Cerebellum (tissue), 5 donors: ENCODE results near the genes ITPR1 and EDEM1.

DNA sequence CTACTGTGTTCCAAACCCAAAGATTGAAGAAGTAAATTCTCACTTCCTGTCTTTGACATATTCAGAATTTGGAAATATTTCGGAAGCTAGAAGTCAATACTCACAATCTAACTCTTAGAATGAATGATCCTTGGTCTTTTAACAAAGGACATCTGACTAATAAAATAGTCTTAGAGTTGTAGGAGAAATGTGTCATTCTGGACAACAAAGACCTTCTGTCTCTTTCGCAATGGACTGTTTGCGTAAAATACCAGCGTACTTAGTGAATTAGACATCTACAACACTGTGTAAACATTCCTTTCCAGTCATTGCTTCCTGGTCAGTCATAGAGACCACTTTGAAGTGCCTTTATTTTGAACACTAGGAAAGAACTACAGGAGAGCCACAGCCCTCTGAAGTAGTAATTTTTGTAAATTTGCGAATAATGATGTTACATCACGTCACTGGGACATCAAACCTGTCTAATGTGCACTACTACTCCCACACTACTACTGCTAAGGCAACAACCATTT is 68.1 kb downstream of the CHL1 start:
- PRO-cap, 3 experiments, result no peak in any of the 3 experiments
- RAMPAGE, long total RNA, result no peak

DNA sequence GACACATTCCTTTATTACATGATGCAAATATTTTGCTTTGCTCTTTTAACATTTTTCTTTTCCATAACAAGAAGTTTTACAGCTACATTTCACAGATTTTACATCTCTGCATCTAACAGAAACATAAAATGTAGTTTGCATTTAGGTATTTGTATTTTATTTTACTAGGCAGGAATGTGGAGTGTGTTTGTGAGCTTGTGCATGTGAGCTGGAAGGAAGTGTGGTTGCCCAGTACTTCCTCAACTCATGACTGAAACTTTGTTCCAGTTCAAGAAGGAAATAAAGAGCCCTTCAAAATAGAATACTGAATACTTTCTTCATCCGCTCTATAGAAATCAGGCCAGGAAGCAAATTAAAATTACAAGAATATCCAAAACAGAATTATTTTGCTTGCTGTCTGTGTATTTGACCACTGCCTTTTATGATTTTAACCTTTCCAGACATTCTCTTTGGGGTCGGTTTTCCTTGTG is 81.3 kb downstream of the CHL1 start:
- PRO-cap, 3 experiments, result no peak in any of the 3 experiments
- RAMPAGE, long total RNA, result no peak

GRCh38 chr3:2222080-2222641 is 123.5 kb downstream of the CNTN4 start:
- PRO-cap, 3 experiments, result no peak in any of the 3 experiments
- RAMPAGE, long total RNA, result no peak

GRCh38 chr3:2847643-2848070 is 262.5 kb downstream of the IL5RA start:
- PRO-cap, 3 experiments, result no peak in any of the 3 experiments
- RAMPAGE, long total RNA, result no peak

DNA sequence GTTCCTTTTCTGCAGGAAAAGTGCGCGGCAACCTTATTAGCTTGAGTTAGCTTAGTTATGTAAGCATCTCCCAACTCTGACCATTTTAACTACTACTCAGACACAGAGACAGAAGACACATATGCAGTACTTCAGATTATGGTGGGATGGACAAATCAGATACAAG is 16.9 kb downstream of the CRBN start:
- PRO-cap, 3 experiments, result no peak in any of the 3 experiments
- RAMPAGE, long total RNA, result no peak

GRCh38 chr3:3802014-3802636 is 2.9 kb downstream of the LRRN1 start:
- PRO-cap, 3 experiments, result no peak in any of the 3 experiments
- RAMPAGE, long total RNA, result no peak

GRCh38 chr3:4253341-4253875 is 49.8 kb upstream of the SETMAR start:
- PRO-cap, 3 experiments, result no peak in any of the 3 experiments
- RAMPAGE, long total RNA, result no peak

GRCh38 chr3:4351378-4352043 is 48.3 kb downstream of the SETMAR start:
- PRO-cap, 3 experiments, result no peak in any of the 3 experiments
- RAMPAGE, long total RNA, result no peak

- PRO-cap, 3 experiments, result peak in 3 of 3 experiments; most common plus-strand start chr3:4493350 (in 3); most common minus-strand start chr3:4492736 (in 2)
- RAMPAGE, long total RNA, result start-site peak on the plus strand at chr3:4493345-4493370, 203 and 5 reads in 2 replicates; start-site peak on the plus strand at chr3:4493427-4493532, 52 and 75 reads in 2 replicates
Measured at GRCh38 chr3:4492629-4493644, at the start of gene ITPR1. ITPR1 (plus strand) TSS chr3:4493348.

GRCh38 chr3:4504108-4505502 is 11.5 kb downstream of the ITPR1 start:
- PRO-cap, 3 experiments, result no peak in any of the 3 experiments
- RAMPAGE, long total RNA, result no peak

DNA sequence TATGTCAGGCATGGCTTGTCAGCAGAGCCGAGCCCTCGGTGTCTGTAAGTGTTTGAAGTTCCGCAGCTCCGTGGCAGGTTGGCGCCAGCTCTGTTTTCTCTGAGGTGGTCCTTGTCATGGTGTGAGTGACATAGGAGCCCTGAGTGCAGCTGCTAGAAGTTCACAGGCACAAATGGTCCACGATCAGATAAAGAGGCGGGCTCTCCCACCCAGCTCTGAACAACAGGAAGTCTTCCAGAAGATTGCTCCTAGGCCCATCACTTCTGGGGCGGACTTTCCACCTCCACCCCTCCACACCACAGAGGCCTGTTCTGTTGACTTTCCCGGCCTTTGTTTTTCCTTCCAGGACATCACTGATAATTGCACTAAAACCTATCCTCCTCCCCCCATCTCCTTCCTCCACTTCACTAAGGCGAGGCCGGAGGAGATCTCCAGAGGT is 19.8 kb downstream of the ITPR1 start:
- PRO-cap, 3 experiments, result no peak in any of the 3 experiments
- RAMPAGE, long total RNA, result no peak

DNA sequence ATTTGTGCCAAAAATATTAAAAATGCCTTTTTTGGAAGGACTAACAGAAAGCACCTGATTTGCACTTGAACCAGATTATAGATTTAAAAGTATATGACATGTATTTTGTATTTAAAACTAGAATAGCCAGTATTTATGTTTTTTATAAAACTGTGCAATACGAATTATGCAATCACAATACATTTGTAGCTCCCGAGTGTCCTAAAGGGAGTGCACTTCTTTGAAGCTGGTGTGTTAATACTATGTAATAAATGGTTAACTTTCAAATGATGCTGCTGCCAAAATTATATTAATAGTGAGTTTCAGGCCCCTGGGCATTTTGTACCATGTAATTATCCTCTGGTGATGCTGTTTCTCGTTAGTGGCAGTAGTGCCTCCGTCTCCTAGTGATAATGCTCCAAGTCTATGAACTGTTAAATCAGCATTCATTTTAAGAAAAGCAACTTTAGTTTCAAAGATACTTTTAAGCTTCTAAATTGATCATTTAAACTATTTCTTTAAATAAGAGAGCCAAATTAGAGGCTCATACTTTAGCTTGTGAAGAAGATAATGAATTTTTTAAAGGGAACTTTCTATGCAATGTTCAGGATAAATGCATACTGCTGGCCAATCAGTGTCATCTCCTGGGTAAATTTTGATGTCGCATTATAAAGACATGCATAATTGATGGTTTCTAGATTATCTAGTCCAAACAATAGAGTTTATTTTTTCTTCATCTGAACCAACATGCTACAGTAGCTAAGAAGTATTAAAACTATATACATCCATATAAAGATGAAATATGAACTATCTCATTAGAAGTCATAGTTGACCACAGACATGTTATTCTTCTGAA is 132.6 kb upstream of the BHLHE40 start:
- PRO-cap, 3 experiments, result no peak in any of the 3 experiments
- RAMPAGE, long total RNA, result no peak

DNA sequence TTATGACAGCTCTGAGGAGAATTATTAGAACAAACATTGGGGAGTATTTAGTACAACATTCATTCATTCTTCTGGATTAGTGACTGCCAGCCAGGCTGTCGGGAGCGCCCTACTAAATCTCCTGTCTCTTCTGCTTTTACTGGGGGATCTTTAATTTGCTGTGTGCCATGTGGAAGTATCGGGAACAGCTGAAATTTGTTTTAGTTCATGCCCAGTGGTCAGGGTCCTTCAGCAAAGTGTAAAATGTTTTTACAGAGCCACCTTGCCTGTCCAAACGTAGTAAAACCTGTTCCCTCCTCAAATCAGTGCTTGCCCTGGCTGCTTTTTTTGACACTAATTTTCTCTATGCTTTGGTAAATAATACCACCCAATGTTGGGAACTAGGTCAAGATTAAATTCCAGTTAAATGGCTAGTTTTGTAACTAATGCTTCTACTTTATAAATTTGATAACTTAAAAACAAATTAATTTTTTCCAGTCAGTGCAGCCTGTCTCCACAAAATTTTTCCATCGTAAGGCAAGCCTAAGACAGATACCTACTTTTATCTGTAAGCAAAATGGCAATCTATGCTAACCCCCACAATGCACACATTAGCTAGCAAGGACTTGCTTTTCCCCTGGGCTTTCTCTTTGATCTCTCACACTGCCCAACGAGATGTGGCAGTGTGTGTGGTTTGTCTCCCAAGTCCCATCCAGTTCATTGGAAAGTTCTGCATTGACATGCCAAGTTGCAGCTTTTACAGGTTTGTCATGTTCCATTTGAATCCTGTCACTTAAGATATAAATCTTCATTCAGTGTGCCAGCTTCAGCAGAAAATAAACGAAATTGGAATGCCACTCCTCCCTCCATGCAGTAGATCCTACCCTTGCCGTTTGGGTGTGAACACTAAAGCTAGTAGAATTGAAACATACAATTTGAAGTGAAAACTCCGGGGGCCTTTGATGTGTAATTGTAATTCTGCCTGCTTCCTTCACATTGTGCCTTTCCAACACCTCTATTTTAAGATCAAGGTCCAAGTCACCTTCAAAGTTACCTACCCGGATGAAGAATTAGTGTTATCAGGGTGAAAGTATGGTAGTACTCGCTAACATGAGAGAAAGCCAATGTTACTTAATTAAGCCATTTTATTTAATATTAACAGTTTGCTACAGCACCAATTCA is 131.2 kb upstream of the BHLHE40 start:
- PRO-cap, 3 experiments, result no peak in any of the 3 experiments
- RAMPAGE, long total RNA, result no peak

DNA sequence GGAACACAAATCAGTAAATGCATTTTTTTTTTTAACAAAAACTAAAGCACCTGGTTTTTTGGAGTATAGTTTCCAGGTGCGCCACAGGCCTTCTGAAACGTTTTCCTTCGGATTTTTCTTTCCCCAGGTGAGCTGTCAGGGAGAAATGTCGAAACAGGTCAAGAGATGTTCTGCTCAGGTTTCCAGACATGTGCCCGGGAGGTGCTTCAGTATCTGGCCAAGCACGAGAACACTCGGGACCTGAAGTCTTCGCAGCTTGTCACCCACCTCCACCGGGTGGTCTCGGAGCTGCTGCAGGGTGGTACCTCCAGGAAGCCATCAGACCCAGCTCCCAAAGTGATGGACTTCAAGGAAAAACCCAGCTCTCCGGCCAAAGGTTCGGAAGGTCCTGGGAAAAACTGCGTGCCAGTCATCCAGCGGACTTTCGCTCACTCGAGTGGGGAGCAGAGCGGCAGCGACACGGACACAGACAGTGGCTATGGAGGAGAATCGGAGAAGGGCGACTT is 3.5 kb downstream of the BHLHE40 start:
- PRO-cap, 3 experiments, result no peak in any of the 3 experiments
- RAMPAGE, long total RNA, result no peak

DNA sequence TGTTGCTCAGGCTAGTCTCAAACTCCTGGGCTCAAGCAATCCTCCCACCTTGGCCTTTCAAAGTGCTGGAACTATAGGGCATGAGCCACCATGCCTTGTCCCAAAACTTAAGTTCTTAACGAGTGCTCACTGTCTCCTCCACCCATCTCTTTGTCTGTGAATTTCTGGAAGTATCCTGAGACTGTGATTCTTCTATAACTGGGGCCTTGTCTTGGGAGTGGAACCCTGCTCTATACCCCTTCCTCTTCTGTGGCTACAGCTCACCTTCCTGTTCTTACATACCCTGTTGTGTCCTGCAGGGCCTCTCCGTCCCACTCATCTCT is 66.9 kb upstream of the ARL8B start:
- PRO-cap, 3 experiments, result no peak in any of the 3 experiments
- RAMPAGE, long total RNA, result no peak

DNA sequence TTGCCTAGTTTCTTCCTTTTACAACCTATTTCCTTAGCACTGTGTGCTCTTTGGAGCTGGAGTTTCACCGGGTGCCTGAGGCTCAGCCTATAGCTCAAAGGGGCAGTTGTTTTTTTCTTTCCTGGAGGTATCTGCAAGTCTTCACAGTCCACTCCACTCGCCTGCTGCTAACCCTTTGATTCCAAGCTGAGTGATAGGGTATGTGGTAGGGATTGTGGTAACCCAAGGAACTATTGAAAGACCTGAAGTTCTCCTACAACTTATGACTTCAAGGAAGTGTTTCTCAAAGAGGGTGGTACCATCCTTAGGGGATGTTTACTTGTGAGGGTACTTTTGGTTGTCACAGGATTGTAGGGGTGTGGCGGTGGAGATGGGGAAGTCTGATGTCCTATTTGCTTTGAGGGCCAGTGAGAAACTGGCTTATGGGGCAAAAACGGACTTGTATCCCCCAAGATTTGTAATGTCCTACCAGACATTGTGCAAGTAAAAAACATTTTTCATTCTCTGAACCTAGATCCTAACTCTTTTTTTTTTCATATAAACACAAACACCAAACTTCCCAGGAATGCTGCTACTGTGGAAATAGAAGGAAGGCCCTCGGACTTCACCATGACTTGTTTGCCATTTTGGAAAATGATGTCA is 66.4 kb upstream of the ARL8B start:
- PRO-cap, 3 experiments, result no peak in any of the 3 experiments
- RAMPAGE, long total RNA, result no peak

DNA sequence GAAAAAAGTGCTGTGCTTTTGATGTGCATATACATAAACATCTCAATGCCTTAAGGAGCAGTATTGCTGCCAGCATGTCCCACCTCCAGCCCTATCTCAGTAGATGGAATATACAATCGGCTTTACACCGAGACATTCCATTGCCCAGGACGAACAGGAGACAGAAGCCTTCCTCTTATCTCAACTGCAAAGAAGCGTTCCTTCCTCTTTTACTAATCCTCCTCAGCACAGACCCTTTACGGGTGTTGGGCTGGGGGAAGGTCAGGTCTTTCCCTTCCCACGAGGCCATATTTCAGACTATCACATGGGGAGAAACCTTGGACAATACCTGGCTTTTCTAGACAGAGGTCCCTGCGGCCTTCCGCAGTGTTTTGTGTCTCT is 40.2 kb upstream of the ARL8B start:
- PRO-cap, 3 experiments, result no peak in any of the 3 experiments
- RAMPAGE, long total RNA, result no peak

GRCh38 chr3:5187042-5187985 is at the start of gene EDEM1:
EDEM1 (plus strand) TSS chr3:5187707.
- PRO-cap, 3 experiments, result peak in 3 of 3 experiments; most common plus-strand start chr3:5187707 (in 2); most common minus-strand start chr3:5187329 (in 1)
- RAMPAGE, long total RNA, result no peak

GRCh38 chr3:5207021-5207505 is 19.6 kb downstream of the EDEM1 start:
- PRO-cap, 3 experiments, result no peak in any of the 3 experiments
- RAMPAGE, long total RNA, result no peak

GRCh38 chr3:7309505-7310323 is 448.8 kb downstream of the GRM7 start:
- PRO-cap, 3 experiments, result no peak in any of the 3 experiments
- RAMPAGE, long total RNA, result no peak